Liver (tissue), 9 donors: Measurements from ENCODE around the genes TREX2, IDH3G, HCFC1 and OPN1MW.

DNA sequence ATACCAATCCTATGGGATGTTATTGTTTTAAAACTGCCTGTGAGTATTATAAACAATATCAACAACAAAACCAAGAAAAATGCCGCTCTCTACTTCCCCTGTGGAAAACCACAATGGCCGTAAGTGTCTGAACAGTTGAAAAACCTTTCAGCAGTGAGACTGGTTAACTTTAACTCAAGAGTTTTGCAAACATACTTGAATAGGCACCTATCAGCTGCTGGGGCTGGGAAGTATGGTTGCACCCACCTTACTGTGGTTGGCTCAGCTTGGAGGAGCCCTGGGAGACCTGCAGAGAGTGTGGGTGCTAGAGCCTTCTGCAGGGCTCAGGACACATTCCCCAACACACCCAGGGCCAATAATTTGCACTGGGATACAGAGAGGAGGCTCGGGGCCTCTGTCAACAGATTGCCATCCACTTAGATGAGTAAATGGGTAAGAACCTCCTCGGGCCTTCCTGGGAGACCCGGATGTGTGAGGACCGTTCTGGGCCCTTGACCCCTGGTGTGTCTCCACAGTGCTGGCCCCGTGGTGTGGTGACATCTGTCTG, 40.5 kb upstream of the PWWP4 start:
- PRO-cap, 5 experiments: no peak in any of the 5 experiments
- RAMPAGE, long total RNA, 2 experiments: no peak in any of the 2 experiments
- RRBS: no CpG with 5 or more reads among the region's 7 CpGs

GRCh38 chrX:153445671-153446538, at the start of gene TREX2:
Gene TREX2, minus strand, starts transcription at chrX:153446056.
- PRO-cap, 5 experiments: no peak in any of the 5 experiments
- RAMPAGE, long total RNA, 2 experiments: no peak in any of the 2 experiments
- RRBS: 85% methylated on average over 5 of the region's 32 CpGs

- PRO-cap, 5 experiments: no peak in any of the 5 experiments
- RAMPAGE, long total RNA, 2 experiments: no peak in any of the 2 experiments
- RRBS: 81% methylated on average over 7 of the region's 23 CpGs
Measured at GRCh38 chrX:153496145-153497114, 1.6 kb downstream of the BGN start.

DNA sequence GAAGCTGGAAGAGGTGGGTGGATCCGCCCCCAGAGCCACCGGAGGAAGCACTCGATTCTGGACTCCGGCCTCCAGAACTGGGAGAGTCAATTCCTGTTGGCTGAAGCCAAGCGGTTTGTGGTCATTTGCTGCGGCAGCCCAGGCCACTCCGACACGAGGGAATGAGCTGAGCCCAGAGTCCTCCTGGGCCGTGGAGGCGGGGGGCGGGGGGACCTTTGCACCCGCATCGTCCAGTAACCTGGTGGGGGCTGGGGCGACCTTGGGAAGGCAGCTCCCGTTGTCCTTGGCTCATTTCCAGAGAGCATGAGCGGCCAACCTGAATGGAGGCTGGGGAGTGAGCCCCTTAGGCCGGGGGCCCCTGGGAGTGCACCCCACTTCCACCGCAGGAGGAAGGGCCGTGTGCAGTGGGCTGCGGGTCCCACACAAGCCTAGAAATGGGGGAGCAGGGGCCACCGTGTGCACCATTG, 20.1 kb upstream of the DUSP9 start:
- PRO-cap, 5 experiments: peak in 3 of 5 experiments; most common plus-strand start position 146 of the sequence (in 2); most common minus-strand start position 59 of the sequence (in 2)
- RAMPAGE, long total RNA, 2 experiments: no peak in any of the 2 experiments
- RRBS: no CpG with 5 or more reads among the region's 21 CpGs

DNA sequence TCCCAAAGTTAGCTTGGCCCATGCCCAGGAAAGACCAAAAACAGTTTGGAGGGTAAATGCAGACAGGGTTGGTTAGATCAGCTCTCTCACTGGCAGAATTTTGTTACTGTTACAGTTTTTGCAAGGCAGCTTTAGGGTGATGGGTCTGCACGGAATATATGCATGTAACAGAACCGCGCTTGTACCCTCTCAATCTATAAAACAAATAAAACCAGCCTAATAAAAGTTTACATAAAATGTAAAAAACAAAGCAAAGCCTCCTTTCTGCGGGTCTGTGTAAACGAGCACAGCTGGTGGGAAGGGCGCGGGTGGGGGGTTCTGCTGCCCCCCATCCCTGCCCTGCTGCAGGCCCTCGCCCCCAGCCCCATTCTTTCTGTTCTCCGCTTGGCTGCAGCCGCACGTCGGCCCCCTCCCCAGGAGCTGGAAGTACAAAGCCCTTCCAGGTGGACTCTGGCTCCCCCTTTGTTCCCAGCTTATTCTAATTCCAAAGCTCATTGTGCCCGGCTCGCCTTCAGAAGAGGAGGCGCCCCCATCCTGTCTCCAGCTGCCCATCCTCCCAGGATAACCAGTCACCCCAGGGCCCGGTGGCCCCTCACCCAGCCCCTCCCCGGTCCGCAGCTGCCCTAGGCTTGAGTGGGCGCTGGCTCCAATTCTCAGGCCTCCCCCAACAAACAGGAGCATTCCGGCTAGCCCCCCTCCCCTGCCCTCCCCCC, 3.4 kb upstream of the SLC6A8 start:
- PRO-cap, 5 experiments: no peak in any of the 5 experiments
- RAMPAGE, long total RNA, 2 experiments: no peak in any of the 2 experiments
- RRBS: 49% methylated on average over 8 of the region's 20 CpGs

DNA sequence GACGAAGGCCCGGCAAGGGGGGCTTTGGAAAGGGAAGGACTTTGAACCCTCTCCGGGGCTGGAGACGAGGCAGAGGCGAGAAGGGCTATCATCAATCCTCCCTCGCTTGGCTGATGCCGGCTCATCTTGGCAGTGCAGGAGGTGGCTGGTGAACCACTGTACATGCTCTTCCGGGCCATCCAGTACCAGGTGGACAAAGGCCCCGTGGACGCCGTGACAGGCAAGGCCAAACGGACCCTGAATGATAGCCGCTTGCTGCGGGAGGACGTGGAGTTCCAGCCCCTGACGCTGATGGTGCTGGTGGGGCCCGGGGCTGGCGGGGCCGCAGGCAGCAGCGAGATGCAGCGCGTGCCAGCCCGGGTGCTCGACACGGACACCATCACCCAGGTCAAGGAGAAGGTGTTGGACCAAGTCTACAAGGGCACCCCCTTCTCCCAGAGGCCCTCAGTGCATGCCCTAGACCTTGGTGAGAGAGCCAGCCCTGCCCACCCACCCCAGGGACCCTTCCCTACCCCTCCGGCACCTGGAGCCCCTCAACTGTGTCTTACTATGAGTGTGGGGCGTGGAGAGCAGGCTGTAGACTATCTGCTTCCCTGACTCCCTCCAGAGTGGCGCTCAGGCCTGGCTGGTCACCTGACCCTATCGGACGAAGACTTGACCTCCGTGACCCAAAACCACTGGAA, 5.0 kb upstream of the SRPK3 start:
- PRO-cap, 5 experiments: no peak in any of the 5 experiments
- RAMPAGE, long total RNA, 2 experiments: no peak in any of the 2 experiments
- RRBS: 94% methylated on average over 13 of the region's 31 CpGs

DNA sequence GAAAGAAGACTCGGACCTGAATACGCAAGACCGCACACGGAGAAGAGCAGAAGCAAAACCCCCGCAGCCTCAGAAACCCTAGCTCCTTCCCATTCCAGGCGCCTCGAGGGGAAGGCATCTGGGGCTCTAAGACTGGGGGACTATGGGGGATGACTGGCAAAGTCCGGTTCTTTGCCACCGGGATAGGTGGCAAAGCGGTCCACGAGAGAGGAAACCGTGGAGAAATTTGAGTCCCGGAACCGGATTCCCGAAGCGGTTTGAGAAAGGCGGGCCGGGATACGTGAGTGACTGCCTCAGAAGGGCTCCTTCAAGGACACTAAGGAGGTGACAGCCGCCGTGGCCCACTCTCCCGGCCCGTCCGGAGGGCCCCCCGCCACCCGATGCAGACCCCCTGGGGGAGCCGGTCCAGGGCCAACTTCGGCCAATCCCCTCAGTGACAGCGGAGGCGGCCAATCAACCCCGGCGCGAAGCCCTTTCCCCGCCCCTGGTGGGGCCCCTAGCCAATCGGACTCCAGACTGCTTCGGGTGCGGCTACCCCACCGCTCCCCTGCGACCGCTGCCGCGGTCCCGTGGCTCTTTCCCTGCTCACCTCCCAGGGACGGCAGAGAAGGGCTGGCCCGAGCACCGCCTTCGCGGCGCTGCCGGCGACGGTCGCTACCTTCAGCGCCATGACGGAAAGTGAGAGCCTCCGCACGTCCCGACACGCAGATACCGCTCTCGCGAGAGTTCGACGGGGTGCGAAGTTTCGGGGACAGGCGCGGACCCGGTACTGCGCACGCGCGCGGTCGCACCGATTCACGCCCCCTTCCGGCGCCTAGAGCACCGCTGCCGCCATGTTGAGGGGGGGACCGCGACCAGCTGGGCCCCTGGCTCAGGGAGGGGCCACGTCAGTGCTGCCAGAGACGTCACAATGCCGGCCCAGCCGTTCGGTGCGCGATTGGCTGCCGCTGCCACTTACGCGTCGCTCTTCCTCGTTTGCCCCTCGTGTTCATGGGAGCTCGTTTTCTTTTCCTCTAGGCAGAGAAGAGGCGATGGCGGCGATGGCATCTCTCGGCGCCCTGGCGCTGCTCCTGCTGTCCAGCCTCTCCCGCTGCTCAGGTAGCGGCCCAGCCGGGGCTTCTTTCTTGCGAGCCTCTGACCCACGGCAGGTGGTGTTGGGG, at the start of gene IDH3G:
TSS of gene IDH3G (minus strand) at position 719 of the 1,160 bp plus-strand sequence.
- PRO-cap, 5 experiments: peak in 5 of 5 experiments; most common plus-strand start position 1,020 of the sequence (in 5); most common minus-strand start position 710 of the sequence (in 4)
- RAMPAGE, long total RNA, 2 experiments: start-site peak on the plus strand in 2 of 2 experiments, centred at positions 830 to 978 of the sequence, 92 to 1,335 reads per replicate; start-site peak on the minus strand in 2 of 2 experiments, centred at positions 701 to 702 of the sequence, 344 to 908 reads per replicate
- RRBS: 24% methylated on average over 40 of the region's 108 CpGs

DNA sequence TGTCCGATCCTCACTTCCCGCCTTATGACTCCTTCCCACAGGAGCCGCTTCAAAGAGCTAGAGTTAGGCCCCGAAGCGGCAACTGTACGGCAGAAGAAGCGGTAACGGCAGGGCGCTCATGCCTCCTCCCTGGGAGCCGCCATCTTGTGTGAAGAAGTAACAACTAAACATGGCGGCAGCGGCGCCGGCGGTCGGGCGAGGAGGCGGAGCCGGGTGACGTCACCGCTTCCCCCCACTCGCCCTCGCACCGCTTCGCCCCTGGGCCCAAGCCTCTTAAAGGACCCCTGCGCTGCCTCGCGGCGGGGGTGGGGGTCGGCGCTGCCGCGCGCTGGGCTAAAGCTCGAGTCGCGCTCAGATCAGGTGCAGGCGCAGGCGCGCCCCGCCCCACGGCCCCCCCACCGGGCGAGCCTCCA, at the start of gene HCFC1:
TSS of gene HCFC1 (minus strand) at position 150 of the 413 bp plus-strand sequence.
- PRO-cap, 5 experiments: peak in 4 of 5 experiments; most common plus-strand start position 296 of the sequence (in 3); most common minus-strand start position 150 of the sequence (in 2)
- RAMPAGE, long total RNA, 2 experiments: start-site peak on the minus strand in 2 of 2 experiments, centred at positions 152 to 350 of the sequence, 19 to 1,074 reads per replicate
- RRBS: 2% methylated on average over 2 of the region's 44 CpGs

- PRO-cap, 5 experiments: peak in 2 of 5 experiments; most common plus-strand start chrX:153981987 (in 1); most common minus-strand start chrX:153981748 (in 1)
- RAMPAGE, long total RNA, 2 experiments: no peak in any of the 2 experiments
- RRBS: 62% methylated on average over 9 of the region's 50 CpGs
Measured at GRCh38 chrX:153981551-153982458, 9.3 kb downstream of the TMEM187 start.

GRCh38 chrX:154116252-154116866, 18.8 kb upstream of the MECP2 start:
- PRO-cap, 5 experiments: no peak in any of the 5 experiments
- RAMPAGE, long total RNA, 2 experiments: no peak in any of the 2 experiments
- RRBS: 65% methylated on average over 8 of the region's 19 CpGs

DNA sequence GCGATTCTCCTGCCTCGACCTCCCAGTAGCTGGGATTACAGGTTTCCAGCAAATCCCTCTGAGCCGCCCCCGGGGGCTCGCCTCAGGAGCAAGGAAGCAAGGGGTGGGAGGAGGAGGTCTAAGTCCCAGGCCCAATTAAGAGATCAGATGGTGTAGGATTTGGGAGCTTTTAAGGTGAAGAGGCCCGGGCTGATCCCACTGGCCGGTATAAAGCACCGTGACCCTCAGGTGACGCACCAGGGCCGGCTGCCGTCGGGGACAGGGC, at the start of gene OPN1MW:
TSS of gene OPN1MW (plus strand) at position 195 of the 265 bp plus-strand sequence.
- PRO-cap, 5 experiments: no peak in any of the 5 experiments
- RAMPAGE, long total RNA, 2 experiments: no peak in any of the 2 experiments
- RRBS: no CpG with 5 or more reads among the region's 12 CpGs

- PRO-cap, 5 experiments: no peak in any of the 5 experiments
- RAMPAGE, long total RNA, 2 experiments: no peak in any of the 2 experiments
- RRBS: no CpG with 5 or more reads among the region's 59 CpGs
Measured at GRCh38 chrX:154341741-154342245, 32.6 kb downstream of the FLNA start.

DNA sequence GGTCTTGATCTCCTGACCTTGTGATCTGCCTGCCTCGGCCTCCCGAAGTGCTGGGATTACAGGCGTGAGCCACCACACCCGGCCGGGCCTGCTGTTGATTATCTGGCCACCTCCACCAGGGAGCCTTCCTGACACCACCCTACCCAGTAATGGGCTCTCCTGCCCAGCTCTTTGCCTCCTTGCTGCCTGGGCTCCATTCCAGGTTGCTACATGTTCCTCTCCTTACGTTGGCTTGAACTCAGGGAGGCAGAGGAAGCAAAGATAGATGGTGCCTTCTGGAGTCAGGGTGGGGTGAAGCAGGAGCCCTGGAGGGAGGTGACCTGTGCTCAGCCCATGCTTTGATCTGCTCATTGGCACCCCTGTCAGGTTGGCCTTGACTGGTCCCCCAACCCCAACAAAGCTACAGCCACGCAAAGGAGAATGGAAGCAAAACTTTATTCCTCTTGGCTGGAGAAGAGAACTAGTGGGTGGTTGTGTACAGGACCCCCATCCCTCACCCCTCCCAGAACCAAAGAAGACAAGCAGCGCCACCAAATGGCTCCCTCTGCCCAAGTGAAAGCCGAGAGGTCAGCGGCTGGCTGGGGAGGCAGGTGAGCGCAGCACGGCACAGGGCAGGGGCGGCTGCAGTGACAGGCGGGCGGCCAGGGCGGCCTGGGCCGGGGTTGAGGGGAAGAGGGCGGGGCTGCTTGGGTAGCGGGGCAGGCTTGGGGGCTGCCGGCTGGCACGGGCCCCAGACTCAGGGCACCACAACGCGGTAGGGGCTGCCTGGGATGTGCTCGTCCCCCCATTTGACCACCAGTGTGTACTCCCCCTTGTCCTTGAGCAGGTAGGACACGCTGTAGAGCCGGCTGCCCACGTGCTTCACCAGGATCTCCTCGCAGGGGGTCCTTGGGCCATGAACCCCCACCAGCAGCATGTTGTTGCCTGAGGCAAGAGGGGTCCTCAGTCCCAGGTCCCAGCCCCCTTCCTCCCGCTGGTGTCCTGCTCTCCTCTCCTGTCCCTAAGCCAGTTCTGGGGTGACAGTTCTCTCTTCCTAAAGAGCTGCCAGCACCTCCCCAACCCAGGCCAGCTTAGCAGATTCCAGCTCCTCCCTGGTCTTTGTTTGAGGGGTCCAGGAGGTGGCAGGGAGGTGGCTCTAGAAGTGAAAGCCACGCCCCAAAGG, 25.9 kb downstream of the FLNA start:
- PRO-cap, 5 experiments: no peak in any of the 5 experiments
- RAMPAGE, long total RNA, 2 experiments: no peak in any of the 2 experiments
- RRBS: 65% methylated on average over 4 of the region's 30 CpGs

DNA sequence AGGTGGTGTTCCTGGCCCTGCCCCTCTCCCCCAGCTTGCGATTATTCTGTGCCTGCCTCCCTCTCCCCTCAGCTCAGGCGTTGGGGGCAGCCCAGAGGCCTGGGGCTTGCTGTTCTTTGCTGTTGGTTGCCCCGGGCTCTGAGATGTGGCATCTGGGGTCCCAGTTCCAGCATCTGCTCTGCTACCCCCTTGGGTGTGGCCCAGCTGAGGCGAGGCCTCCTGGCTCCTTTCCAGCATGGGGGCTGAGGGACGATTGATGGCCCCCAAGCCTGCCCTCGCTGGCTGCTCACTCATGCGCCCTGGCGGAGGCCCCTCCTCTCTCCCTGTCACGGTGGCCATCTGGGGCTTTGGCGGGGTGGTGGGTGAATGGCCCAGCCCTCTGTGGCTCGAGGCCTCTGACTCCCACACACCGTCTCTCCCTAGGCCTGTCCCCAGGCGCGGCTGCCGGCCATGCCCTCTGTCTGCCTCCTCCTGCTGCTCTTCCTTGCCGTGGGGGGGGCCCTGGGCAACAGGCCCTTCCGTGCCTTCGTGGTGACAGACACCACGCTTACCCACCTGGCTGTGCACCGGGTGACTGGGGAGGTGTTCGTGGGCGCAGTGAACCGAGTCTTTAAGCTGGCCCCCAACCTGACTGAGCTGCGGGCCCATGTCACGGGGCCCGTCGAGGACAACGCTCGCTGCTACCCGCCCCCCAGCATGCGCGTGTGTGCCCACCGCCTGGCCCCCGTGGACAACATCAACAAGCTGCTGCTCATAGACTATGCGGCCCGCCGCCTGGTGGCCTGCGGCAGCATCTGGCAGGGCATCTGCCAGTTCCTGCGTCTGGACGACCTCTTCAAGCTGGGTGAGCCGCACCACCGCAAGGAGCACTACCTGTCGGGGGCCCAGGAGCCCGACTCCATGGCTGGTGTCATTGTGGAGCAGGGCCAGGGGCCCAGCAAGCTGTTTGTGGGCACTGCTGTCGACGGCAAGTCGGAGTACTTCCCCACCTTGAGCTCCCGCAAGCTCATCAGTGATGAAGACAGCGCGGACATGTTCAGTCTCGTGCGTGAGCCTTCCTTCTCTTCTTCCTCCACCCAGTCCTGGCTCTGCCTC, 2.0 kb downstream of the PLXNA3 start:
- PRO-cap, 5 experiments: no peak in any of the 5 experiments
- RAMPAGE, long total RNA, 2 experiments: no peak in any of the 2 experiments
- RRBS: no CpG with 5 or more reads among the region's 52 CpGs

DNA sequence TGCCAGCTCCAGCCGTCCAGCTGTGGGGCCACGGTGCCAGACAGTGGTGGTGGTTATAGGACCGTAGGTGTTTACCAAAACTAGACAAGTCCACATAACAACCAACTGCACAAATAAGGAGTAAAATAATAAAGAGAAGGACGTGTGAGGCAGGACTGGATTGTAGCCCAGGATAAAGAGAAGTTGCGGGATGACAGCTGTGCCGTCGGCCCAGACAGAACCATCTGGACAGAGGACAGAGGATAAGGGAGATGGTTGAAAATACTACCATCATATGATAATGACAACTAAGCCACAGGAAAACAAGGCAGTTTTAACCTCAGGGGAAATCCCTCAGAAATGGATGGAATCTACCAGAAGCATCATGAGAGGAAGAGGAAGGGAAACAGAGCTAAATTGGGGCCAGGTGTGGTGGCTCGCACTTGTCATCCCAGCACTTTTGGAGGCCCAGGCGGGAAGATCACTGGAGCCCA, 3.6 kb downstream of the LAGE3 start:
- PRO-cap, 5 experiments: no peak in any of the 5 experiments
- RAMPAGE, long total RNA, 2 experiments: no peak in any of the 2 experiments
- RRBS: no CpG with 5 or more reads among the region's 9 CpGs

- PRO-cap, 5 experiments: no peak in any of the 5 experiments
- RAMPAGE, long total RNA, 2 experiments: no peak in any of the 2 experiments
- RRBS: no CpG with 5 or more reads among the region's 15 CpGs
Measured at GRCh38 chrX:154476404-154477093, 2.5 kb downstream of the LAGE3 start.

DNA sequence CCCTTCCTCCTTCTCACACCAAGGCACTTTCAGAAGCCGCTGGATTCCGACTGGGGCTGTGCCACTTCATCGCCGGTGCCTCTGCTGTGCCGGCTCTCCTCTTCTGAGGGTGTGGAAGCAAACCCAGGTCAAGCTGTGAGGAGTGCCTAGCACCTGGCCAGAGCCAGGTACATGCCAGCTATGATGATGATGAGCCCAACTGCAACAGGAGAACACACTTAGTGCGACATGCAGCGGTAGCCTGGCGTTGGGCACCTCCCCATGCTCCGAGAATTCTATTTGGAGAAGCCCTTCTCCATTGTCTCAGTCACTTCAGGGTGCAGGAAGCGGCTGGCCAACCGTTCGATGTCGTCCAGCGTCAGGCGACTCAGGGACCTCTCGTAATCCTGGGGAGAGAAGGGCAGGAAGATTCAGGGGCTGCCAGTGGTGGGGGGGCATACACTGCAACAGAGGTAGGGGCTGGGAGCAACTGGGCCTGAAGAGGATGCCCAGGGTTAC, 1.1 kb downstream of the UBL4A start:
- PRO-cap, 5 experiments: no peak in any of the 5 experiments
- RAMPAGE, long total RNA, 2 experiments: no peak in any of the 2 experiments
- RRBS: no CpG with 5 or more reads among the region's 16 CpGs

- PRO-cap, 5 experiments: no peak in any of the 5 experiments
- RAMPAGE, long total RNA, 2 experiments: no peak in any of the 2 experiments
- RRBS: no CpG with 5 or more reads among the region's 10 CpGs
Measured at GRCh38 chrX:154546108-154546594, 495 bp downstream of the G6PD start.

DNA sequence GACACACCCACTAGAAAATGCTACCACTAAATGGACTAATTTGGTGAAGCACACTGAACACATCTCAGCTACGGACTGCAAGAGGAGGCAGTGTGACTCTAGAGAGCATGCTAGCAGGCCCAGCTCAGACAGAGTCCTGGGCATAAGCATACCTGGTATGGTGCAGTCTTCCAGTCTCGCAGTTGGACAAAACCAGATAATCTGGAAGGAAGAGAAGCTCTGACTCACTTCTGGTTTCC, 37.9 kb downstream of the GAB3 start:
- PRO-cap, 5 experiments: no peak in any of the 5 experiments
- RAMPAGE, long total RNA, 2 experiments: no peak in any of the 2 experiments
- RRBS: no CpG with 5 or more reads among the region's 2 CpGs

DNA sequence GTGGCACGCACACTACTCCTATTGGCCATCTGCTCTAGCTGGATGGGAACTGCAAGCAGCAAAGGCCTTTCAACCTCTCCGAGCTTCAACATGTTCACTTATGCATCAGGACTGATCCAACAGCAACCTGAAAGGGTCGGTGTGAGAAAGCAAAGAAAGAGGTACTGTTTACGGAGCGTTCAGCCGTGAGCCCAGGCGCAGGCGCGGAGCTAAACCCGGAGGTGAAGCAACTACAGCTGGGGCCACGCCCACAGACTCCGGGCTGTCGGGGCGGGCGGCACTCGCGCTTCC, 324 bp upstream of the DKC1 start:
- PRO-cap, 5 experiments: peak in 5 of 5 experiments; most common minus-strand start position 205 of the sequence (in 3)
- RAMPAGE, long total RNA, 2 experiments: no peak in any of the 2 experiments
- RRBS: no CpG with 5 or more reads among the region's 17 CpGs